ENCODE data around the gene CCDC60.

DNA sequence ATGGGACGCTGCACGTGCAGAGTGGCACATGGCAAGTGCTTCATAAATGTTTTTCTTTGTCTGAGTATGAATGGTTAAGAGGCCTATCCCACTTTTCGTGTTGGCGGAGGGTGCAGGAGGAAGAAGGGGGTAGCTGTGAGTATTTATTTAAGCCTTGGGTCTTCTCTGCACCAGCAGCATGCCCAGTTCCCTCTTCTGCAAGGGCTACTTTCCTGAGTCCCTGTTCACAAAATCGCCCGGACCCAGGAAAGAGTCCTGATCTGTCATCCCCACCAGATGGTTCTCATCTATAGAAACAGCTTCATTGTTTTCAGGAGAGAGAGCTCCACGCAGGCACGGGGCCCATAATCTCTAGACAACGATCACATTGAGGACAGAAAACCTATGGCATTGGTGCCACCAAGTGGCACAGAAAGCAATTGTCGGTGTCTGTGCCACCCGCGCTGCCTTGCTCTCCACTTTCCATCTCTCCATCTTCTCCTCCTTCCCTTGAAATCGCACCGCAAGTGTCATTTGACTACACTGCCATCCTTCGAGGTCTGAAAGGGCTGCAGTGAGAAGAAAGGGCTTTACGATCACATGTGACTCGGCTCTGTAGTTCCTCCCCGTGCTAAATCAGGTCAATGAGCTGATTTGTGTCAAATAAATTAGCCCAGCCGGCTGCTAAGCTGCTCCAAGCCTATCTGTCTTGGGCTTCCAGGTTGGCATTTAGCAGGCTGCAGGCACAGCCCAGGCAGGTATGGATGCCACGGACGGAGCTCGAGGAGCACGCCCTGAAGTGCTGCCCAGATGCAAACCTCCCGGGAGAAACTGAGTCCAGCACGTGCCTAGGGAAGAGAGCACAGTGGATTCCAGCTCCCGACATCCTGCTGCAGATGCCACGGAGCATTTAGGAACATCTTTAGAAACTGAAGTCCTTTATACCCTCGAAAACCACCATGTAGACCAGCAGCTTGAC, 28.9 kb downstream of the SPRING1 start:
- RRBS, result no CpG with 5 or more reads among the region's 28 CpGs

DNA sequence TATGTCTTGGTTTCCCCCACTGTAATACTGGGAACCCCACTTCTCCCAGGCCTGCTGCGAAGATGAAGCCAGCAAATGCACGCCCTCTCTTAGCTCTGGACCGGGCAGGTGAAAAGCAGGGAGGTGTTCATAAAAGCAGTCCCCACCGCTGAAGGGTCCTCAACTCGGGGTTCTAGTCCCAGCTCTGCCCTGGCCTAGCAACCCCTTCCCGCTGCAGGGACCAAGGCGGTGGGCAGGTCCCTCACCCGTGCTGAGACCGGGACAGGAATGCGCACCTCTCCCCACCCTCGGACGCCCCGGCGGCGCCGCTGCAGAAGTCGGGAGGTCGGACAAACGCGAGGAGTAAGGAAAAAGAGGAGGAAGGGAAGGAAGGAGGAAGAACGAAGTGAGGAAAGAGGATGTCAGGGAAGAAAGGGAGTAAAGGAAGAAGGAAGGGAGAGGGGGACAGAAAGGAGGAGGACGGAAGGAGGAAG, 866 bp downstream of the SPRING1 start:
- RRBS, result 5% methylated on average over 4 of the region's 22 CpGs

DNA sequence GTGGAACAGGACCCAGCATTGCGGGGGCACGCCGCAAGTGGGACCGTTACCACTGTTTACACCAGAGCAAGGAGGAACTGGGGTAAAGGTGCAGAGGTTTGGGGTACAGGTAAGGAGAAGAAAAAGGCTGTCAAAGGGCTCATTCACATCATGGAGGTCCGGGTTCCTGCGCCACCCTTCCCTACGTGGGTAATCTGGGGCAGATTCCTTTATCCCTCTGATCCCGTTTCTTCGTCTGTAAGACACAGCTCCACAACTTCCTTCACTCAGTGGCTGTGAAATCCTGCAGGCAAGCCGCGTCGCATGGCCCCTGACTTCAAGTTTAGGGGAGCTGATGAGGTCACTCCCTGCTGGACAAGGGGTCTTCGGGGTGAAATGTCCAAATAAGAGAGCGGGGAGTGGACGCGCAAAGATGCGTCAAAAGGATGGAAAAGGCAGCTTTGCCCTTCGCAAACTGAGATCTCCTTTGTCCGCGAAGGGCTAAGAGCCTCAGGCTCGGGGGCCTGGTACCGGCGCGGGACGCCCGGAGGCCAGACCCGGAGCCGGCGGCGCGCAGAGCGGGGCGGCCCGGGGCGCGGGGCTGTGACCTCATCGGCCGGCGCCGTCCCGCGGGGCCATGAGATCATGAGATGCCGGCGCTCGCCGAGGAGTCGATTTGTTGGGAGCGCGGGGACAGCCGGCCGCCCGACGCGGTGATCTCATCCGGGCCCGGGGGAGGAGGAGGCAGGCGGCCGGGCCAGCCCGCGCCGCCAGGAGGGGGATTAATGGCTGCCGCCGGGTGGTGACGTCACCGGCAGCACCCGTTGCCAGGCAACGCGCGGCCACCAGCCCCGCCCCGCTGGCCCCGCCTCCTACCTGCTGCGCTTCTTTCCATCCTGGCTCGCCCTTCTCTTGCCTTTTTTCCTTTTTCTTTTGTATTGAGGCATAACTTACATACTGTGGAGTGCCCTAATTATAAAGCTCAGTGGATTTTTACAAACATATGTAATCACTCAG, 62.1 kb downstream of the HRK start:
- RRBS, result 3% methylated on average over 18 of the region's 74 CpGs

GRCh38 chr12:116975100-116975870, 64.5 kb downstream of the FBXW8 start:
- RRBS, result no CpG with 5 or more reads among the region's 8 CpGs

DNA sequence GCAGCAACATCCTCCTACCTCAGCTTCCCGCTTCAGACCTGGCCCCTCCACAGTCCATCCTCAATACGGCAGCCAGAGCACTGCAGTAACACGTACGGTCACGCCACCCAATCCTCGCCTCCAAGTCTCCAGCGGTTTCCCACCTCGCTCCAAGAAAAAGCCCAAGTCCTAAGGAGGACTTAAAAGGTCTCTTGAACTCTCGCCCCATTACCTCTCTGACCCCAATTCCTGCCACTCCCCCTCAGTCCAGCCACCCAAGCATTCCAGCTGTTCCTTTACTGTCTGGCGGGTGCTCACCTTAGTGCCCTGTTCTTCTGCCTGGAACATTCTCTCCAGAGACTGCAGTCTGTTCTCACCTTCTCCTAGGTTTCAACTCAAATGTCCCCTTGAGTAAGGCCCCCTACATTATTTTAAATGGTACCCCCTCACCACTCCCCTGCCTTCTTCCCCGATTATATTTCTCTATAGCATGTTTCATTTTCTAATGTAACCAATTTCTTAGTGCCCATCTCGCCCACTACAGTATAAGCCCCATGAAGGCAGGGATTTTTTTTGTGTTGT, 11.8 kb downstream of the FBXO21 start:
- RRBS, result no CpG with 5 or more reads among the region's 12 CpGs

GRCh38 chr12:118033453-118034108, 17.1 kb downstream of the RFC5 start:
- RRBS, result no CpG with 5 or more reads among the region's 8 CpGs

- RRBS, result no CpG with 5 or more reads among the region's 7 CpGs
These were observed 13.7 kb downstream of the TAOK3 start for GRCh38 chr12:118358897-118359449.

- RRBS, result 68% methylated on average over 11 of the region's 35 CpGs
These were observed 22.3 kb upstream of the HSPB8 start for GRCh38 chr12:119156309-119157025.

GRCh38 chr12:119157399-119157769, 21.3 kb upstream of the HSPB8 start:
- RRBS, result no CpG with 5 or more reads among the region's 5 CpGs

DNA sequence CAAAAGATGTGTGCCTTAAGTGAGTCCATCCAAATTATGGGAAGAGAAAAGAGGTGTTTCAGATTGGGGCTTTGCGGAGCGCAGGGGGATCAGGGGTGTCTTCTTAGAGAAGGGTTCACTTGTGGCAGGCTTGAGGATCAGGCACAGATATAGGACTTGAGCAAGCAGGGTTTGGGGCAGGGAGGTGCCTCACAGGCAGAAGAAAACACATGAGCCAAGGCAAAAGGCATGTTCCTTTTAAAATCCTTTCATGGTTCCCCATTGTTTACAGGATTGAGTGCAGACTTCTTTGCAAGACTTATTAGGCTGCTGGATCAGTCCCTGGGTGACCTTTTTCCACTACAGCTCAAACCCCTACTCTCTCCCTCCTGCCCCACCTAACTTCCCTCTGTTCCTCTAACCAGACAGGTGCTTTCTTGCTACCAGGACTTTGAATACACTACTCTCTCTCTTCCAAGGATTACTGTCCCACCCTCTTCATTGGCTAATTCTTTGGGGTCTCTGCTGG, 19.7 kb downstream of the HSPB8 start:
- RRBS, result no CpG with 5 or more reads among the region's 2 CpGs

DNA sequence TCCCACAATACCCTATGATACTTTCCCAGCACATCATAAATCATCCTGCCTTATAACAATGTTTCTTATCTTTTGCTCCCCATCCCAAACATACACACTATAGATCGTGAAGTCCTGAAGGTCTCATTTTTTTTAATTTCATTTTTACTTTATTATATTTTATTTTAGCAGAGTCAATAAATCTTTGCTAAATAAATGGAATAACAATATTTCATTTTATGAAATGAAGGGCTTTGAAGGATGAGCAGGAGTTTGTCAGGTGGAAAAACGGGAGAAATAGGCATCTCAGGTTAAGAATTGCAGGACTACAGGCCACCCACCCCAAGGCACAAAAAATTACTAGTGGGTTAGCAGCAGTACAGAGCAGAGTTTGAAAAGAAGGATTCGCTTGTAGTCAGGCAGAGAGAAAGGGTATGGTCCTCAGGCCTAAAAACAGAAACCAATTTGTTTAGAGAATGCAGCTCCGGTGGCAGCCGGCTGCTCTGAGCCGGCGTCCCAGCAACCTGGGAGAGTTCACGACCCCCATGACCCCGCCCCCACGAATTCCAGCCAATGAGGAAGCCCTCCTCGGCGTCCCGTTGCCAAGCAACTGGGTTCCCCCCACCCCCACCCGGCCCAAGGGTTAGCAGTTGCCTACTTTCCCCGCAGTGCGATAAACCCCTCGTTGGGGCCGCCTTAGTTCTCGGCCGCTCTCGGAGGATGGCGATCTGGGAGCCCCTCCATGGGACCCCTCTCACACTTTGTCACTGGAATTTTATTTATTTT, at the start of gene CCDC60:
Gene CCDC60, plus strand, starts transcription at position 645 of the 765 bp plus-strand sequence.
- RRBS, result no CpG with 5 or more reads among the region's 22 CpGs

GRCh38 chr12:119686803-119687385, 19.0 kb downstream of the PRKAB1 start:
- RRBS, result no CpG with 5 or more reads among the region's 20 CpGs

GRCh38 chr12:120114945-120115943, 1.3 kb downstream of the RAB35 start:
- RRBS, result no CpG with 5 or more reads among the region's 5 CpGs

DNA sequence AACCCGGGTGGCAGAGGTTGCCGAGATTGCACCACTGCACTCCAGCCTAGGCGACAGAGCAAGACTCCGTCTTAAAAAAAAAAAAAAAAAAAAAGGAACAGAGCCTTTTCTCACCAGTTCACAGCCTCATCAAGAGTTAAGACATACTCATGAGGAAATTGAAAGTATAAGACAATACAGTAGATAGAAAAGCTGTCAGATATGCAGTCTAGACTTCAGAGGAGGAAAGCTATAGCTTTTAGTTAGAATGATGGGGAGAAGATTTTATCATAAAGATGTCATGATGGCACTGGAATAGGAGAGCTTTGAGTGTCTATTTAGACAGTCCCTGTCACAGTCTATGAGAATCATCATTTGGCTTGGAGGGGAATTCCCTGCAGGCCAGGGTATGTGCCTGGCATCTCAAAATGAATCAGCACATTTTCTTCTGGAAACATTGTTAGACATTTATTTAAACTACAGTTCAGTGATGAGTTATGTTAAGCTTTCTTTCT, 2.8 kb upstream of the RAB35 start:
- RRBS, result no CpG with 5 or more reads among the region's 4 CpGs

DNA sequence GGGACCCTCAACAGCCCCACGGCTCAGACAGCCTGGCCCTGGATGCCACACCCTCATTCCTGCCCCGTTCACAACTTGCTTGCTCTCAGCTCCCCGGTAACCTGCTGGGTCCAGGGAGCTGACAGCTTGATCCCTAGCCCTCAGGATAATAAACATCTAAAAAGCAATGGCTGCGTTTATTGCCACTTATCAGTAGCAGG, 24.2 kb upstream of the RPLP0 start:
- RRBS, result no CpG with 5 or more reads among the region's 4 CpGs

GRCh38 chr12:120225685-120226818, 25.1 kb upstream of the RPLP0 start:
- RRBS, result 28% methylated on average over 6 of the region's 16 CpGs

GRCh38 chr12:120228705-120229139, 27.8 kb upstream of the RPLP0 start:
- RRBS, result 12% methylated on average over 6 of the region's 15 CpGs

DNA sequence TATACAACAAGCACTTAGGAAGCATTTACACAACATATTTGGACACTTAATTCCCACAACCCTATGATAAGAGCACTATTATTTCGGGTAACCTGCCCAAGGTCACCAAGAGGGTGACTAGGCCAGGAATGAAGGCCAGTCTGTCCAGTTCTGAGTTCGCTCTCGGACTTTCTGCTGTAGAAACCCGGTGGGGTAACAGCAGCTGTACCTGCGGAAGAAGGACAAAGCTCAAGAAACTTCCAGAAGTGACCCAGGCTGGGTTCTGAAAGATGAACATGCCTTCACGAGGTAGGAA, 10.8 kb downstream of the PLA2G1B start:
- RRBS, result no CpG with 5 or more reads among the region's 6 CpGs

- RRBS, result 5% methylated on average over 4 of the region's 24 CpGs
These were observed 1.2 kb downstream of the SRSF9 start for GRCh38 chr12:120468273-120468863.

DNA sequence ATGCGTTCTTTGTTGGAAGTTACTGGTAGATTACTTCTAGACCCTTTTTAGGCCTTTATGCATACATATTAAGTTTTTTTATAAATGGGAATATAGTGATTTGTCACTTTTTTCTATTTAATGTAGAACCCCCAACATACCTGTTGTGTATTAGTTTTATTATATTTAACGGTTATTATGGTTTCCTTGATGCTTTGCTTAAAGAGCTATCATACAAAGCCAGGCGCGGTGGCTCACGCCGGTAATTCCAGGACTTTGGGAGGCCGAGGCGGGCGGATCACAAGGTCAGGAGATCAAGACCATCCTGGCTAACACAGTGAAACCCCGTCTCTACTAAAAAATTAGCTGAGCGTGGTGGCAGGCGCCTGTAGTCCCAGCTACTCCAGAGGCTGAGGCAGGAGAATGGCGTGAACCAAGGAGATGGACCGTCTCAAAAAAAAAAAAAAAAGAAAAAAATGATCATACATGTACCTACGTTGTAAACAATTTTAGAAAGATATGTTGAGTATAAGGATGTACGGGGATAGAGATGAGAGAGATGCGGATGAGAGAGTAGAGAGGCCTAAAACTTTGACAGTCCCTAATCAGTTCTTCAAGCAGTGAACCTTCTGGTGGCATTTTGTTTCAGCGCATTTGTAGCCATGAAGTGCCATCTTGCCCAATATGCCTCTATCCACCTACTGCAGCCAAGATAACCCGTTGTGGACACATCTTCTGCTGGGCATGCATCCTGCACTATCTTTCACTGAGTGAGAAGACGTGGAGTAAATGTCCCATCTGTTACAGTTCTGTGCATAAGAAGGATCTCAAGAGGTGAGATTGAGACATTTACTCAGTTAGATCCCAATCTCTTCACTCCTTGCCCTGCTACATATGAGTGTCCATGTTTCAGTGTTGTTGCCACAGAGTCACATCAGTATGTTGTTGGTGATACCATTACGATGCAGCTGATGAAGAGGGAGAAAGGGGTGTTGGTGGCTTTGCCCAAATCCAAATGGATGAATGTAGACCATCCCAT, 22.8 kb downstream of the RNF10 start:
- RRBS, result no CpG with 5 or more reads among the region's 21 CpGs